HT-29 (cell line): ENCODE results near the genes KCTD13, GDPD3, TBC1D10B, SEPHS2 and ITGAL.

- RAMPAGE, long total RNA, result no peak
These were observed 14.5 kb upstream of the CDIPT start for GRCh38 chr16:29877245-29878131.

- RAMPAGE, long total RNA, result no peak
These were observed 3.0 kb downstream of the KCTD13 start for GRCh38 chr16:29922982-29923472.

GRCh38 chr16:29925598-29926392 lies at the start of gene KCTD13:
KCTD13 (minus strand) TSS chr16:29926226.
- RAMPAGE, long total RNA, result no peak

- RAMPAGE, long total RNA, result no peak
These were observed 5.9 kb downstream of the HIRIP3 start for GRCh38 chr16:29989452-29990010.

DNA sequence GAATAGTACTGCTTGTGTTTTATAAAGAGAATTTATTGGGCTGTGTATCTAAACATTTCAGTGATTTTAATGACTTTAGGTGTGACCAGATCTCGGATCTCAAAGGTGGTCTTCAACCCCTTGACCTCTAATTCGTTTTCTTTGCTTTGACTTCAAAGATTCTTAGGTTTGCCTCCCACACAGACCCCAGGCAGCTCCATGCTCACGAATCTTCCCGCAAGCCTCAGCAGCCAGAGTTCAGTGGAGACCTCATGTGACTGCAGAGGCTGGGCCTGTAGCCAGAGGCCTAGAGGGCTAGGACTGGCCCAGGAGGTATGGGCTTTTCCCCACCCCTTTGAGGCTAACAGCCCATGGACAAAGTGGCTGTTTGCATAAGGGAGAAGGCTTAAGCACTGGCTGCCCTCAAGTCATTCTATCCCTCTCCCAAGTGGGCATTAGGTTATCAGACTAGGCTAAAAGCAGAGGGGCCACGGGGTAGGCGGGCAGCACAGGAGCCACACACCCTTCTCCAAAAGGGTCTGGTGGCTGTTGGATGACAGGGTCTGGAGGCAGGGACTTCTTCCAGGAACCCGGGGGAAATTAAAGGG lies 3.0 kb downstream of the HIRIP3 start:
- RAMPAGE, long total RNA, result no peak

DNA sequence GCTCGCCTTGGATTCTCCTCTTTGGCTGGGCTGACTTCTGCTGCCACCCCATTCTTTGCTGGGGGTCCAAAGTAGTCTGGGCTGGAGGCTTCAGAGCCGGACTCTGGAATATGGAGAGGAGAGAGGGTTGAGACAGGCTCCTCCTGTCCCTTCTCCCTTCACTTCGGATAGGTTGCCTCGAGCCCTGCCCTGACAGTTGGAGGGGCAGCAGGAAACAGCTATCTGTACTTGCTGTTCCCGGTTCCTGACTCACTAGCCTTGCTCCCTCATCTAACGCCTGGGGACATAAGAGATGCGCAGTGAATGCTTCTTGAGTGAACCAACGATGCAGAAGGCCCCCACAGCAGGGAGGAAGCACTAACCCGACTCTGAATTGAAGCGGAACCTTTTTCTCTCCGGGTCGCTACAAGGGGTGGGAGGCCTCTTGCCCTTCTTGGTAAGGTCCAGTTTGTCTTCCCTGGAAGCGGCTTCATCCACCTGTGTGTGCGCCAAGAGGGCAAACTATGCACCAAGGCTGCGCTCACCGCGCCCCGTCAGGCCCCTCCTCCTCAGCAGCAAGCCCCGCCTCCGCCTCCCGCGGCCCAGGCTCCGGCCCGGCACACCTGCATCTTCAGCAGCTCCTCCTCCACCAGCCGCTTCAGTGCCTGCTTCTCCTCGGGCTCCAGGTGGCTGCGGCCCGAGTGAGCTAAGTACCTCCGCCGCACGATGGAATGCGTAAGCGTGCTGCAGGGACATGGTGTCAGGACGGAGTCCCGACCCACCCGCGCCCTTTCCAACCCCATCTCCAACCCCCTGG lies 478 bp downstream of the HIRIP3 start:
- RAMPAGE, long total RNA, result no peak

GRCh38 chr16:29999233-29999575 lies 3.2 kb downstream of the INO80E start:
- RAMPAGE, long total RNA, result no peak

DNA sequence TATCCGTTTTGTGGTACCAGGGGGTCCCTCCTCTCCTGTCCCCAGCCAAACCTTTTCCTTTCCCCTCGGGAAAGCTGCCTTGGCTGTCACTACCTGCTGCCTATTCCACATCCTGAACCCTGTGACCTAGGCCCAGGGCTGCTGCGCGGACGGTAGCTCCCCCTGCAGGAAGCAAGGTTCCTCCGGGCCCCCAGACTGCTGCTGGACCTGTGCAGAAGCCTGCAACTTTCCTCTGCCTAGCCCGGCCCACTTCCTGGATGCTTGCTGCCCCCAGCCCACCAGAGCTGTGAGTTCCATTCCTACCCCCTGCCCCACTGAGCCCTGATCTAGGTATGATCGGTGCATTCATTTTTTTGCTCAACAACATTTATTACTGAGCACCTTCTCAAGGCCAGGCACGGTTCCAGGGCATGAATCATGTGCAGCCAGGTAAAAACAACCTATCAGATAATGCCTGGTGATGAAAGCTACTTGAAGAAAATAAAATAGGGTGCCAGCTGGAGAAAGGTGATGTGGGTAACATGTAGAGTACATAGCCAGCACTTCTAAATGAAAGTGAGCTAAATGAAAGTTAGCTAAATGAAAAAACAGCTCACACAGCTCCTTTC lies 2.2 kb downstream of the ENSG00000285043 start:
- RAMPAGE, long total RNA, result no peak

- RAMPAGE, long total RNA, result no peak
These were observed at the start of gene GDPD3 for GRCh38 chr16:30113279-30113905. GDPD3 (minus strand) TSS chr16:30113537.

DNA sequence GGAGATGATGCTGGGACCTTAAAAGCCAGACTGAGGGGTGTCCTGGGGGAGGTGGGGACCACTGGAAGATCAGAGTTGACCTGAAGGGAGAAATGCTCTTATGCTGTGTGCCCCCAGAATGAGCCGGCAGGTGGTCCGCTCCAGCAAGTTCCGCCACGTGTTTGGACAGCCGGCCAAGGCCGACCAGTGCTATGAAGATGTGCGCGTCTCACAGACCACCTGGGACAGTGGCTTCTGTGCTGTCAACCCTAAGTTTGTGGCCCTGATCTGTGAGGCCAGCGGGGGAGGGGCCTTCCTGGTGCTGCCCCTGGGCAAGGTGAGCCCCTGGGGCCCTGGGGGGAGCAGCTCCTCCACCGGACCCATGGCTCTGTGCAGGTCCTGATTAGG lies 1.7 kb downstream of the CORO1A start:
- RAMPAGE, long total RNA, result no peak

DNA sequence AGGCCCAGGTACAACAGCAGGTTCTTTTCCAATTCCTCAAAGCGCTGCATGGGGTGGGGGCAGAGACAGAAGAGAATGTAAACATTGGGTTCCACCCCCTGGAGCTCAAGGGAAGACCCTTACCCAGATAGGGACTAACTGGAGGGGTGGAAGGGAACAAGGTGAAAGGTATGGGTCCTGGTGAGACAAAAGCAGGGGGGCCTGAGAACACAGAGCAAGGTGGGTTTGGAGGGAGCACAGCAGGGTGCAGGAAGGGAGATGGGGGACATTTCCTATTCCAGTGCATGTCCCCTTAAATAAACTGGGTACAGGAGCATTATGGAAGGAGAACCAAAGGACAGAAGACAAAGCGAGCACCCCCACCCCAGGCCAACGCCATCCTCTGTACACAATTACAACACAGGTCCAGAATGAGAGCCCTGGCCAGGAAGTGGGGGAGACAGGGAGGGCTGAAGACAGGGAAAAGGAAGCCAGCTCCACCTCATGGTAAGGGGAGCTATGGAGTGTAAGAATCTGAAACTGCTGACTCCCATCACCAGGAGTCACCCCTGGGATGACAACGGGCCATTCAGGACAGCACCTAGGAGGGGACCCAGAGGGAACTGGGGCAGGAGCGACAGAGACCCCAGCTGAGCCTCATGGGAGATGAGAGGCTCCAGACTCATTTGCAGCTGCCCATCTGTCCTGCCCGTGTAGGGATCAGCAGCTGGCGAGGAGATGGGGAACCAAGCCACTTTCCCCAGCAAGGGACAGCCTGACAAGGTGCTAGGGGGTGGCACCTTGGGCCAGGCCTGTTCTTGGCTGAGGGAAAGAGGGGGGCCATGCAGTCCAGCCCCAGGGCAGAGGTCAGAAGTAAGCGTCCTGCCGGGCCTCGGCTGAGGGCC lies 2.2 kb upstream of the CD2BP2 start:
- RAMPAGE, long total RNA, result no peak

DNA sequence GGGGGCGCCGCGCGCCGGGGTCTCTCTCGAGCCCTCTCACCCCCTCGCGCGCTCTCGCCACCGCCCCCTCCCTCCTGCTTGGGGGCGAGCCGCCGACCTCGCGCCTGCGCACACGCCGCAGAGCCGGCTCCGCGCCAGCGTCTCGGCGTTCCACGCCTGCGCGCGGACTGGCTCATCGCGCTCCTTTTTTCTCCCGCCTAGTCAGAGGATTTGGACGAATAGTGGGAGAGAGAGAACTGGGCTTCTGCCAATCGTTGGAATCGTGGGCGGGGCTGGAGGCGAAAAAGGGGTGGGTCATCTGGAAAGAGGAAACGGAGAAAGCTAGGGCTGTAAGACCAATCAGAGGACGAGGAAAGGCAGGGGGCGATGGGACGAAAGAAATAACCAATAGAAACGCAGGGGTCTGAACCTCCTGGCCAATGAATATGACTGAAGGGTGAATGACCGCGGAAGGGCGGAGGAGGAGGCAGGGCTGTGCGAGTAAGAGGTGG lies at the start of gene TBC1D10B:
TBC1D10B (minus strand) TSS at position 144 of the 491 bp plus-strand sequence.
- RAMPAGE, long total RNA, result no peak

DNA sequence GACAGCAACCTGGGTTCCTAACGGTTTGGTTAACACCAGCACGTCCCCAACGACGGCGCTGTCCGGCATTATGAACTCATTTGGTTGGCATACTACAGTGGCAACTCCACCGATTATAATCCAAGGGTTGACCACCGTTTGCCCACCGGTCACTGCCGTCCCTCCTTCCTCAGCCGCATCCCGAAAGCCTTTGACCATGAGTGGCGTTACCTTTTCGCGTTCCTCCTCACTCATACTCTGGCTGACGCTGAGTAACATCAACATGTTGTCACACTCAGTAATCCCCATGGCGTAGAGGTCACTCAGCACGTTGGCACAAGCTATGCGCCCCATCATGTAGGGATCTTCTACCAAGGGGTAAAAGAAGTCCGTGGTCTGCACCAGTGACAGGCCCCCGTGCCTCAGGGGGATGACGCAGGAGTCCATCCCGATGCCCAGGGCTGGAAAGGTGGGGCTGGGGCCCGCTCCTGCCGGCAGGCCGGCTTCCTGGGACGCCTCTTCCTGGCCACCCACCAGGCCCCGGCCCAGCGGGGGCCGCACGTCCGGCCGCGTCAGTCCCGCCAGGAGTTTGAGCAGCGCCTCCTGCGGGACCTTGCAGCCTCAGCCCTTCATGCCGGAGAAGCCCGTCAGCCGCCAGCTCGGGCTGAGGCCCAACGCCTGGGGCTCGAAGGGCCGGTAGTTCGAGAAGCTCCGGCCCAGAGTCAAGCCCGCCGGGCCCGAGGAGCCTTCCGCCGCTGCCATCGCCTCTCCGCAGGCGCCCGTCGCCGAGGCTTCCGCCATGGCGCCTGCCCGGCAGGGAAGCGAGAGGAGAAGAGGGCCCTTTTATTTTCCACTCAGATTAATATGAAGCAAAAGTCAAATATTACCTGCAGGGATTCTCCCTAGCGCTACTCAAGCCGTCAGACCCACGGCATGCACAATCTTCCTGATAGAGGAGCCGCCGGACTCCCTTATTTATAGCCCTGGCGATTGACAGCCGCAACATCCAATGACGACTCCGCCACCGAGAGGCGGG lies at the start of gene SEPHS2:
SEPHS2 (minus strand) TSS at position 927 of the 1,015 bp plus-strand sequence.
- RAMPAGE, long total RNA, result no peak

DNA sequence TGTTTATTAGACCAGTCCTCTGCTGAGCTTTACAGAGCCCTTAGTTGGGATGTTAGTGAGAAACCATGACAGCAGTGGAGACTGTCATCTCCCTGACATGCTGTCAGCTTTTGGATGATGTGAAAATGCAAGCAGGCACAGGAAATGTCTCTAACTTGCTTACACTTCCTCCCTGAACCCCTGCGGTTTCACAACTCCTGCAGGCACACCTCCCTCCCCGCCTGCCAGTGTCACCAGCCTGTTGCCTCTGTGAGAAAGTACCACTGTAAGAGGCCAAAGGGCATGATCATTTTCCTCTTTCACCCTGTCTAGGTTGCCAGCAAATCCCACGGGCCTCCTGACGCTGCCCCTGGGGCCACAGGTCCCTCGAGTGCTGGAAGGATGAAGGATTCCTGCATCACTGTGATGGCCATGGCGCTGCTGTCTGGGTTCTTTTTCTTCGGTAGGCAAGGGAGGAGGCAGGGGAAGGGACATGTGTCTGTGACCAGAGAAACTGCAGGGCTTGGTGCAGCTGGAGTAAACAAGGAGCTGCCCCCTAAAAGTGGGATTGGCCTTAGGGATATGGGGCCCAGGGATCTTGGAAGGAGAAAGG lies at the start of gene ITGAL:
ITGAL (plus strand) TSS at position 286 of the 592 bp plus-strand sequence.
- RAMPAGE, long total RNA, result no peak

DNA sequence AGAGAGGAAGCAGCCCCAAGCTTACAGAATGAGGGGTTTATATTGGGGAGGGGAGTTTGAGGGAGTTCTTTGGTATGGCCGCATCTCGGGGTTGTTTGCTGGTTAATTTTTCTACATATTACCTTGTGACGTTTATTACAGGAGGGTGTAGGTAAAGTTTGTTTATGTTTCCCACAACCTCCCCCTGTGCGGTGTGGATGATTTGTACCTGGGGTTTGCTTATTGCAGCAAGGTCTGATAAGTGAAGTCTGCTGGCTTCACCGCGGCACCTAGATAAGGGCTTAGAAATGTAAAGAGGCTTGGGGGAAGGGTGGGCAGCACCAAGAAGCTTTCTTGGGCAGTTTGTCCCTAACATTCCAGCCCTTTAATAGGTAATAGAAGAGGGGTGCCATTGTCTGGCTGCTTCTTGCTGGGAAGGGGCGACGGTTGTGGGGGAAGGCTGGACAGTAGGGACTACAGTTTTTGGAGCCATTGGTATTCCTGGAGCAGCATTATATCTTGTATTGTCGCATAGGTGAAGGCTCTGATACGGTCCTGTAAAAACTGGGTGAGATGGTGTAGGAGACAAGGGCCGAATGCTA lies 7.3 kb upstream of the ZNF747 start:
- RAMPAGE, long total RNA, result no peak

- RAMPAGE, long total RNA, result no peak
These were observed 1.0 kb downstream of the ZNF764 start for GRCh38 chr16:30557030-30557685.

GRCh38 chr16:30650074-30650633 lies 606 bp upstream of the PRR14 start:
- RAMPAGE, long total RNA, result no peak

GRCh38 chr16:30670003-30671193 lies 12.2 kb downstream of the FBRS start:
- RAMPAGE, long total RNA, result no peak

DNA sequence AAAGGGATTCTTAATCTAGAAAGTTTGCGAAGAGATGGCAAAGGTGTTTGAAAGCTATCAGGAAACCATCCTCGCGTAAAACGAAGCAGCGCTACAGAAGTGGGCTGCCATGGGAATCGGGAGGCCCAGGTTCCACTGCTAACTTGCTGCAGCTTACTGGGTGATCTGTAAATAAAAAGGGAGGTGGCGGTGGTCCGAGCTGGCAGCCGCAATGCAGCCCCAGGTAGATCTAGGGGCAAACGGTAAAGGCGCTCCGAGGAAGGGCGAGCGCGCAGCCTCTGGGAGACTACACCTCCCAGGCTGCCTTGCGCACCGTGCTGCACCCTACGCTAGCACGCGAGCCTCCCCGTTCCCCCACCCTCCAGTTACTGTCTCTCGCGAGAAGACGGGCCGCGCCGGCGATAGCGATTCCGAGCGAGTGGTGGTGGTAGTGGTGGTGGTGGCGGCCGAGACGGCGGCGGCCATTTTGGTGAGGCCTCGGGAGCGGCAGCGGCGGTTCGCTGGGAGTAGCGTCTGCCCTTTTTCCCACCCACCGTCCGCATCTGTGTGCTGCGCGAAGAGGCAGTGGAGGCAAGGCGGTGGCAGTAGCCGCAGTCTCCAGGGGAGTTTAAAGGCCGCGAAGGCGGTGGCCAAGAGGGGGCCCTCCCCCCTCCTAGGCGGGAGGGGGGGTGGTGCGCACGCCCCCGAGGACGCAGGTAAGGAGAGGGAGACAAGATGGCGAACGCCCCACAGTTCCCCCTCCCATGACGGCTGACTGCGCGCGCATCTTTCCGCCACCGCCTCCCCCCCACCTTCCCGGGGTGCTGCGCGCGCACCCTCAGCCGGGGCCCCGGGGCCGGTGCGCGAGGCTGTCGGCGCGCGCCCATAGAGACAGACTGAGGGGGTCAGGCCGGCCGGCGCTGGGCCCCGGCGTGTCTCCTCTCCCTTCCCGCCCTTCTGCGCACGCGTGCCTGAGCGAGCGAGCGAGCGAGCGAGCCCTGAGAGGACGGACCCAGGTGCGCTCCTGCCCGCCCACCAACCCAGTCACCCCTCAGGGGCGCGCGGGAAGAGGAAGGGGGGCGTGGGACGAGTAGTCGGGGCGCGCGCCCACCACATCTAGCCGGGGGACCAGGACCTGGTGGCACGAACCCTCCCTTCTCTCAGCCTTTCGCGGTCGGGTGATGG lies 822 bp upstream of the SRCAP start:
- RAMPAGE, long total RNA, result no peak

DNA sequence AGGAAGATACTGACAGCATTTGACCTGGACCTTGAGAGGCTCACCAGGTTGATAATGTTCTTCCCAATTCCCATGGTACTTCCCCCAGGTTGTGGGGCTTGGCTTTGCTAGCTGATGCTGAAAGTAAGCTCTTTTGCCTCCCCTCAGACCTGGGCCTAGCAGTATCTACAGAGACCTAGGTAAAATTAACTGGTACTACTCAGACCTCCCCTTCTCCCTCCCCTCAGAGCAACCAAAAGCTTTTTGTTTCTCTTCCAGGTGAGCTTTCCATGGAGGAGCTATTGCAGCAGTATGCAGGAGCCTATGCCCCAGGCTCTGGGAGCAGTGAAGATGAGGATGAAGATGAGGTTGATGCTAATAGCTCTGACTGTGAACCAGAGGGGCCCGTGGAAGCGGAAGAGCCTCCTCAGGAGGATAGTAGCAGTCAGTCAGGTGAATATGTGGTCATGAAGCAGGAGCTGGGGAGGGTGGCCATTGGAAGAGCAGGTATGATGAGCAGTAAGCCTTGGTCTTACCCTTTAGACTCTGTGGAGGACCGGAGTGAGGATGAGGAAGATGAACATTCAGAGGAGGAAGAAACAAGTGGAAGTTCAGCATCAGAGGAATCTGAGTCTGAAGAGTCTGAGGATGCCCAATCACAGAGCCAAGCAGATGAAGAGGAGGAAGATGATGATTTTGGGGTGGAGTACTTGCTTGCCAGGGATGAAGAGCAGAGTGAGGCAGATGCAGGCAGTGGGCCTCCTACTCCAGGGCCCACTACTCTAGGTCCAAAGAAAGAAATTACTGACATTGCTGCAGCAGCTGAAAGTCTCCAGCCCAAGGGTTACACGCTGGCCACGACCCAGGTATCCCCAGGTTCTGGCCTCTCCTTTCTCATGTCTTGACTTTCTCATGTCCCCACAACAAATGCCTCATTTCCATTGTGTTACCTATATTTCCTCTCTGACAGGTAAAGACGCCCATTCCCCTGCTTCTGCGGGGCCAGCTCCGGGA lies 12.6 kb downstream of the SRCAP start:
- RAMPAGE, long total RNA, result no peak